H9 (cell line): ENCODE measurements around a stretch of chr6.

DNA sequence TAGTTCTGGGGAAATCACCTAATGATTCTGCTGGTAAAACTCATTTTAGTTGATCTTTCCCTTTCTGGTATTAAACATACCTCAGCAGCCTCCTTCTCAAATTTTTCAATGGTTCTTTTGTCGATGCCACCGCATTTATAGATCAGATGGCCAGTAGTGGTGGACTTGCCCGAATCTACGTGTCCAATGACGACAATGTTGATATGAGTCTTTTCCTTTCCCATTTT lies 1.1 kb downstream of the EEF1A1 start:
- PRO-cap, result no peak

GRCh38 chr6:73548451-73549133 lies 27.8 kb upstream of the EEF1A1 start:
- PRO-cap, result no peak

- PRO-cap, result no peak
Measured at GRCh38 chr6:75075869-75076535, 129.9 kb downstream of the COL12A1 start.

GRCh38 chr6:75084790-75085911 lies 120.7 kb downstream of the COL12A1 start:
- PRO-cap, result unidirectional peak, minus-strand start at chr6:75085289

DNA sequence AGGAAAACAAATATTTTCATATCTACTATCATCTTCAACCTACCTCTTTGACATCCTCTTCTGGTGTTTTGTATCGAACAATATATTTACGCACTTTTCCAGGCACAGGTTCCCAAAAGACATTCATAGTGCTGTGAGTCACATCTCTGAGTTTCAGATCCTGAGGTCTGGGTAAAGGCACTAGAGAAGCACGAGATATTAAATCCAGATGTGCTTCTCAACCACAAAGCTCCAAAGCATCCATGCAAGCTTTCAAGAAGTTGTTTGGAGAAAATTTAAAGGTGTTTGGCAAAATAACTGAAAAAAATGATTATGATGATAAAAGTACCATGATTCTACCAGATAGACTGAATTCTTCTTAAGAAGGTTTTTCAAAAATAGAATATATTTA lies 62.6 kb downstream of the COL12A1 start:
- PRO-cap, result no peak

DNA sequence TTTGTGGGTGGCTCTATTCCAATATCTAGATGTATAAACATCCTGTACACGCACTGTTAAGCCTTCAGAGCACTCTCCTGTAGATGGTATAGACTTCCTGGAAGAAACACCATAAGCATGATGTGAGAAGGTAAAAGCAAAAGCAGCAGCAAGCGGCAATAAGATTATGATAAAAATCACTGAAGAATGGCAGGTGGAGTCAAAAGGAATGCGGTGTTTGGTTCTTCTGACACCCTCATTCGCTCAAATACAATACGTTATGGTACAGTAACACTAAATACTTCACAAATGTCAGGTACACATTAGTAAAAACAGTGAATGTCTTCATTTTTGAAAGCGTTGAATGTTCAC lies 21.6 kb upstream of the TMEM30A start:
- PRO-cap, result no peak

DNA sequence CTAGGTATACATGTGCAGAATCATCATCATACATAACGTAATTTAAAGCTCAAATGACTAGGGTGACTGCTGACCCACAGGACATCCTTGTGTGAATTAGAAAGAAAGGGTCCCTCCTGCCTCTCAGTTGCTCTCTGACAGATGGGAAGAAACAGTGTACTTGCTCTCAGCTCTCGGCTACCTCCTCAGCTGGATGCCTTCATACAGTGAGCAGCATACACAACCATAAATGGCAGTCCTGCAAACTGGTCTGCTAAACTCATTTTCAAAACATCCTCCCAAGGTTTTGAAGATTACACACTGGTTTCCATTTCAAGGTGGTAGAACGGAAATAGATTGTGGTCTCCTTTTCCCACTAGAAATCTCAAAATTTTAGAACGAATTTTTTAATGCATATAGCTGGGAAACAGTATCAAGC lies 26.3 kb downstream of the FILIP1 start:
- PRO-cap, result no peak

- PRO-cap, result bidirectional peak, plus-strand start at chr6:75602500, minus-strand start at chr6:75602337
Measured at GRCh38 chr6:75602221-75603242, 852 bp downstream of the SENP6 start.

DNA sequence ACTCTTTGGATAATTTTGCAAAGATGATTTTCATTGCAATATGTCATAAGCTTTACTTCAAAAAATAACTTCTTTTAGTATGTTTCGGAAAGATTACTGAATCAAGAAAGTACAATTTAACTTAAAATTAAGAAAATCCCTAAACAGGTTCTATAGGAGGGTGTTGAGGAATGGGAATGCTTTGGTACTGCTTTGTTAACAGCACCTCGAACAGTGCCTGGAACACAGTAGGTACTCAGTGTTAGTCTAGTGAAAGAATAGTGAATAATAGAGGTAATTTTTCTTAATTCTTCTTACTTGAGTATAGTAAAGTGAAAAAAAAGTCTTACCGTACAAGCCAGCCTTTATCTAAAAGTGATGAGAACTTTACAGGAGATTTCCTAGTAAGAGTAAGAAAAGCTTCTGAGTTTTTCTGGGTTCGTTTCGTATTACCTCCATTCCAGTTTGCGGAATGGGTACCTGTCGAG lies 1.9 kb downstream of the SENP6 start:
- PRO-cap, result no peak

DNA sequence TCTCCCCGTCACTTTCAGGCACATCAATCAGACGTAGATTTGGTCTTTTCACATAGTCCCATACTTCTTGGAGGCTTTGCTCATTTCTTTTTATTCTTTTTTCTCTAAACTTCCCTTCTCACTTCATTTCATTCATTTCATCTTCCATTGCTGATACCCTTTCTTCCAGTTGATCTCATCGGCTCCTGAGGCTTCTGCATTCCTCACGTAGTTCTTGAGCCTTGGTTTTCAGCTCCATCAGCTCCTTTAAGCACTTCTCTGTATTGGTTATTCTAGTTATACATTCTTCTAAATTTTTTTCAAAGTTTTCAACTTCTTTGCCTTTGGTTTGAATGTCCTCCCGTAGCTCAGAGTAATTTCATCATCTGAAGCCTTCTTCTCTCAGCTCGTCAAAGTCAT lies 376.2 kb downstream of the HTR1B start:
- PRO-cap, result no peak

DNA sequence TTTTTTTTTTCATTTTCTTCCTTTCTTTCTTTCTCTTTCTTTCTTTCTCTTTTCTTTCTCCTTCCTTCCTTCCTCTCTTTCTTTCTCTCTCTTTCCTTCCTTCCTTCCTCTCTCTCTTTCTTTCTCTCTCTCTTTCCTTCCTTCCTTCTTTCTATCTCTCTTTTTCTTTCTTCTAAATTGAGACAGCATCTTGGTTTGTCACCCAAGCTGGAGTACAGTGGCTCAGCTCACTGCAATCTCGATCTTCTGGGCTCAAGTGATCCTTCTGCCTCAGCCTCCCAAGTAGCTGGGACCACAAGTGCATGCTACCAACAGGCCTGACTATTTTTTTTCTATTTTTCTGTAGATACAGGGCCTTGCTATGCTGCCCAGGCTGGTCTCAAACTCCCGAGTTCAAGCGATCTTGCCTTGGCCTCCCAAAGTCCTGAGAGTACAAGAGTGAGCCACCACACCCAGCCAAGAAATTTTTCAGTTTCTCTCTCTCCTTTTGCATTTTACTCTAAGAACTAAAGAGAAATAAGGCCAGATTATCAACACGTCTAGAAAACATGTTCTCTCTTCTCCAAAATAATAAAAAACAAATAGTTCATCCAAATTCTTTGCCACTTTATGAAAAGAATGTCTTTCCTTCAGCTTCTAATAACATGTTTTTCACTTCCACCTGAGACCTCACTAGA lies 204.4 kb downstream of the HTR1B start:
- PRO-cap, result no peak

- PRO-cap, result no peak
Measured at GRCh38 chr6:77461326-77461612, 2.0 kb downstream of the HTR1B start.

DNA sequence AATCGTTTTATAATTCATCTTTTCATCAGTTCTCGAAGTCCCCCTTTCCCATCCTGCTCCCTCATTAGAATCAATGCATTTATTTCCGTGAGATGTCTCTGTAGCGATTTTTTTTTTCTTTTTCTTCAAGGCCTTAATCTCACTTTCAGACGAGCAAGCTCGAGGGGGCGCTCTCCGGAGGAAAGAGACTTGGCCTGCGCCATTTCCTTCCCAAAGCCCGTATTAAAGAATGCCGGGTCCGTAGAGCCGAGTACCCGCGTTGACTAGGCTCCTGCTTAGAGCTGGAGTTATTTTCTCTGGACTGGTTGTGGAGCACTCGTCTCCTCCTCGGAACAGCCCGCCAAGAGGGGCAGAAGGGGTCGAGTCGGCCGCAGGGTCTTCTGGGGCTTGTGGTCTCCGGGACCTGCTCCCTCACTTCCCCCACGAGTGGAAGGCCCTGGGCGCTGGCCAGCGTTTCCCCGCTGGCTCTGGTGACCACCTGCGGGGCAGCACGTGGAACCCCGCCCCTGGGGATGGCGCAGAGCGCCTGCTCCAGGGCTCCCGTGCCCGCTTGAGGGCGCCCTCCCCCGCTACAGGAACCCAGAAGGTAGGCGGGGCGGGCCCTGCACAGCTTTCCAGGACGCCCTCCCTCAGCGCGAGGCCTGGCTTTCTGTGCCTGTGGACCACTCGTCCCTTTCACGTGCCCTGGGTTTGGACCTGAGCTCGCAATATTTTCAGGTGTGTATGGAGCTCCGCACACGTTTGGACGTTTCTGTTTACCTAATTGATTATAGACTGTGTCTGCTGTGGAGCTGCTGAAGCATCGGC lies 2.6 kb upstream of the MEI4 start:
- PRO-cap, result bidirectional peak, plus-strand start at position 222 of the sequence, minus-strand start at position 307 of the sequence; bidirectional peak, plus-strand start at position 333 of the sequence, minus-strand start at position 329 of the sequence; bidirectional peak, plus-strand start at position 658 of the sequence, minus-strand start at position 428 of the sequence

DNA sequence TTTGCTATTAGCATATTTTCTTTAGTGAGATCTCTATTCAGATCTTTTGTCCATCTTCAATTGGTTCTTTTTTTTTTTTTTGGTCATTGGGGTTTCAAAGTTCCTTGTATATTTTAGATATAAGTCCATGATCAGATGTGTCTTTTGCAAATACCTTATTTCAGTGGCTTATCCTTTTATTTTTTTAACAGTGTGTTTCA lies 414.0 kb downstream of the MEI4 start:
- PRO-cap, result no peak

GRCh38 chr6:79038959-79039362 lies 39.1 kb downstream of the PHIP start:
- PRO-cap, result no peak

DNA sequence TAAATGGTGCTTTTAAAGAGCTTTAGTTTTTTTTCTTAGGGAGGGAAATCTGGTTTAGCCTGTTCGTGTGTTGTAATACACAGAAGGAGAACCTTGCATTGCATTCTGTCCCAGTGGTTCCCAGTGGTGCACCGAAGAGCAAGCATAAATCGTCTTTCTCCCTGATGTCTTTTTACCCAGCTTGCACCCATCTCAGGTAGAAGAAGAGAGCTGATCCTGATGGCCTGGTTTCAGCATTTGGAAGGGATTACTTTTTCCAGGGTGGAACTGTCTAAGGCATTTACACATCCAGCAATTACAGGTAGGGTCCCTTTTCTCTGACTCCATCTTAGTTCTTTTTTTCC lies 102.2 kb upstream of the PHIP start:
- PRO-cap, result no peak

DNA sequence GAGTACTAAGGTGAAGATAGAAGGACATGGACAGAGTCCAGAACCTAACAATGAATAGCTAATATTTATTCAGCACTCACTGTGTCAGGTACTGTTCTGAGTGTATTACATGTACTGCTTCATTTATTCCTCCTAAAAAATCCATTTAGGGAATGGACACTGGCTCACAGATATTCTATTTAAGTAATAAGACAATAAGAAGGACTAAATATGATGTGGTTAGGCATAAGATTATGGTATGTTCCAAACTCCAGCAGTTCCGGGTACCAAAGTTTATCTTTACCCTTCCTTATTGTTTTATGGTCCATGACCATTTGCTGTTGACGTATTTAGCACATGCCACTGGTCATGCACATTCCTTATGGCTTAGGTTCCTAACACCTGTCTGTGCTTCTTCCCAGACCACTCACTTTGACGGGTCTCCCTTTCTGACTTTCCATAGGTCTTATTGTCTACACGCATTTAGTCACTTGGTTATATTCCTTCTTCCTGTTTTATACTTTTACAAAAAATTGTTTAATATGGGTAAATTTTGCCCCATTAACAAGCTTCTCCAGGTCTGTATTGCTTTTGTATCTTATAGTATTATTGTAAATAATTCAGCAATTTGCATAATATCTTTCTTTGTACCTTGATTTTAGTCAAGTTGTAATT lies 20.5 kb downstream of the BCKDHB start:
- PRO-cap, result no peak

DNA sequence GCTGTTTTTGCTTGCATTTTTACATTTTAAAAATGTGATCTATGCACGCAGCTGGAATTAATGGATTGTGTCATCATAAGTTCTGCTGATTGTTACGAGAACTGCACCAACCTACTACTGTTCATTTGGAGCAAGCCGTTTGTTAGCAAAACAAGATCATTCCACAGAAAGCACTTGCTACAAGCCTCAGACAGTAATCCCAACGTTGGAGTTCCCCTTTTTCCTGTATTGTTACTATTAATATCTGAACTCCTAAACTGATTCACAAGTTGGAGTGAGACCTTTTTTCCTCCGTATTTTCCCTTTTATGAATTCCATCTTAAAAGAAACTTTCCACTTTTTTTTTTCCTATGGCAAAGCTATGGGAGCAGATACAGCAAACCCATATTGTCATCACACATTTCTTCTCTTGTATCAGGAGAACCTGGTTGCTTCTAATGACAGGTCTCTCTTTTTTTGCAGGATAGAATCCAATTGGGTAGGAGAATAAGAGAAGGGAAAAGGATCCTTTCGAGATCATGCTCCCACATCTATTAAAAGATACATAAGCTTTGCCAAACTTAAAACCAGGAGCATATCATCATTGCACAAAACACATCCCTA lies 3.4 kb downstream of the TENT5A start:
- PRO-cap, result no peak

- PRO-cap, result no peak
Measured at GRCh38 chr6:81788679-81788997, 36.2 kb upstream of the TENT5A start.

DNA sequence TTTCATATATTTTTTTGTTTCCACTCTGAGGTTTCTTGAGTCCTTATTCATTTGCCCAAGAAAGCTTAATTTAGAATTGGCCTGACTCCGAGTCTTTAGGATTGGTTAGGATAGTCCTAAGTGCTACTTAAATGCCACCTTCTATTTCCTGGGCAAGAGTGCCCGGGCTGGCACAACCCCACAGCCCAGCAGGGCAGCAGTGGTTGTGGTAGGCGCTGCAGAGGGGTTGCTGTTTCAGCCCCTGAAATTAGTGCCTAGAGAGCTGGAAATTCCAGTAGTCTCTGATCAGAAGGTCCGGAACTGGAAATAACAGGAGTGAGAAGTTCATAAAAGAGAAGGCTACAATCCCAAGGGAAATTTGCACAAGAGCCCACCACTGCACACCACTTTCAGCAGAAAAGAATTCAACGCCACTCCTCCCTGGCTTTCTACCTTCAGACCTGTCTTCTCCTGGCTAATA lies 139.5 kb upstream of the TENT5A start:
- PRO-cap, result no peak